GM06990 (cell line): ENCODE measurements around the genes UROC1 and RUVBL1.

DNA sequence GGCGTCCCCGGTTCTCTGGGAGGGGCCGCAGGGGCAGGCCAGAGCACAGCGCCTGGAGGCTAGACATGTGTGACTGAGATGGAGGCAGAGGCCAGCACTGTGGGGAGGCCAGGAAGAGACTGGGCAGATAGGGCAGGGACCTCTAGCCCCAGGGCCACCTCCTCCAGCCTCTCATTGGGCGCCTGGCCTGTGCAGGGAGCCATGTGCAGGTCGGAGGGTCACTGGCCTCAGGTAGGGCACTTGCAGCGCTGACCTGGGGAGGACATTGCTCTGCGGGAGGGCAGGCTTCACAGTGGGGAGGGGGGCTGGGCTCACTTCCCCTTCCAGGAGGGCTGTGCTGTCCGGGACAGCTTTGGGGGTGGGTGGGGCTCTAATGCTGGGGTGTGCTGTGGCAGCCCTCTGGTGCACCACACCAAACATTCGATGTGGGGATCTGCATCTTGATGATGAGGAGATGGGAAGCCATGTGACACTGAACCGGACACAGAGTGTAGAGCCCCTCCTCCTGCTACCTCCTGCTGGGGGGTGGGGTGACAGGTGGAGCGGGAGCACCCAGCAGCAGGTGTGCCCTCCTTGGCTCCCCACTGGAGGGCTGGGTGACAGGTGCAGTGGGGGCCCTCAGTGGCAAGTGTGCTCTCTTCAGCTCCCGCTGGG is at the start of gene UROC1:
UROC1 (minus strand) TSS at position 121 of the 654 bp plus-strand sequence.
- RRBS: no CpG with 5 or more reads among the region's 13 CpGs

DNA sequence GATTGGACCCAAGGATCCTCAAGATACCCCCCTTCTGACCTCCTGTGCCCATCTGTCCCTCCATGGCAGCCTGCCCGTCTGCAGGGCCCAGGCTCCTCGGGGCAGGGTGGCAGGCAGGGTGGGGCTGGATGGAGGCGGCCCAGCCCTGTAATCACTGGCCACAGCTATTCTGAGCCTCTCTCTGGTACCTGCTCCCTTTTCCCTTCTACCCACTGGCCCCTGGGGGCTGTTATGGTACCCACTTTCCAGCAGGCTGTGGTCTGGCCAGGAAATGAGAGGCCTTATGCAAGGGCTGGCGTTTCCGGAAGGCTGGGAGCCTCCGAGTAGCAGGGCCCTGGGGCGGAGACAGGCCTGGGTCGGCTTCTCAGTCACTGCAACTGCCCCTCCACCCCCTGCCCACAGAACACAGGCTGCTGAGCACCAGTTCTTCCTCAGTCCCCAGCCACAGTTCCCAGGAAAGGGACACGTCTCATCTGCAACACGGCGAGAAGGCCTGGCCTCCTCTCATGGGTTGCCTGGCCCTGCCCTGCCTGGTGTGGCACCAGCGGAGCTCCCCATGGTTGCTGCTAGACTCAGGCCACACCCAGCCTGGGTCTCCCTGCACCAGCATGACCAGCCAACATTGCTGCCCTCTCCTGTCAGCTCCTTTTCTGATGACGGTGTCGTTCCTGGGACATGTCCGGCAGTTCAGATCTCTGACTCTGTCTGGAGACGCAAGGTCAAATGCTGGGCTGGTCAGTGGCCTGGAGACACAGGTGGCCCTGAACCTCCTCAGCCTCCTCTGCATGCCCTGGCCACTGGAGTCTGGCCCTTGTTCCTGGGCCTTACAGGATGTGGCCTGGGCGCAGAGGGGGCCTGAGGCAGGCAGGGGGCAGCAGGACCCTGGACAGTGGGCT is 6.4 kb downstream of the CHST13 start:
- RRBS: no CpG with 5 or more reads among the region's 17 CpGs

DNA sequence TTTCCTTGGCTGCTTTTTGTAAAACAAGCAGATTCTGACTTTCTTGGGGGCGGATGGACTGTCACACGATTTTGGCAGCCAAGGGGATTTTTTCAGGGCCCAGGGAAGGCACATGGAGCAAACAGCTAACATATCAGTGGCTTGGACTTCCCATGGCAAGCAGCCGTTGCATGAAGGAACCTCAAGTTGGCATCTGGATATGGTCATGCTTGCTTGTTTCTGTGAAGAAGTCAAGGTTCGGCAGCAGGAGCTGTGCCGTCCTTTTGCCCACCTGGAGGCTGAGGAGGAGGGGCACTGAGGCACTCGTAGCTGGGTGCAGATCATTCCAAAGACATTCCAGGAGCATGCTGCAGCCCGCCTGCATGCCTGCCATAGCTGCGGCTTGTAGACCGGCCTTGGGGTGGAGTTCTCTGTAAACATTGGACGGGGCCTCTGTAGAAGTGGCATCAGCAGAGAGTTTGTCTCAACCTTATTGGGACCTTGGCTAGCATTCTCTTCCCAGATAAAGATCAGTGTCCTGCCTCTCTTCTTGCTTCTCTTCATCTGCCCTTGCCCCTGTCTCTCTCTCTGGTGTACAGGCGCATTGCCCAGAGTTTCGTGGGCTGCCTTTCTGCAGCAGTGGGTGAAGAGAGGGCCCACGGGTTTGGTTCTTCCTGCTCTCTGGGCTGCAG is 49.2 kb downstream of the CHCHD6 start:
- RRBS: no CpG with 5 or more reads among the region's 13 CpGs

- RRBS: 58% methylated on average over 4 of the region's 26 CpGs
Measured at GRCh38 chr3:127001999-127002734, 19.3 kb downstream of the PLXNA1 start.

DNA sequence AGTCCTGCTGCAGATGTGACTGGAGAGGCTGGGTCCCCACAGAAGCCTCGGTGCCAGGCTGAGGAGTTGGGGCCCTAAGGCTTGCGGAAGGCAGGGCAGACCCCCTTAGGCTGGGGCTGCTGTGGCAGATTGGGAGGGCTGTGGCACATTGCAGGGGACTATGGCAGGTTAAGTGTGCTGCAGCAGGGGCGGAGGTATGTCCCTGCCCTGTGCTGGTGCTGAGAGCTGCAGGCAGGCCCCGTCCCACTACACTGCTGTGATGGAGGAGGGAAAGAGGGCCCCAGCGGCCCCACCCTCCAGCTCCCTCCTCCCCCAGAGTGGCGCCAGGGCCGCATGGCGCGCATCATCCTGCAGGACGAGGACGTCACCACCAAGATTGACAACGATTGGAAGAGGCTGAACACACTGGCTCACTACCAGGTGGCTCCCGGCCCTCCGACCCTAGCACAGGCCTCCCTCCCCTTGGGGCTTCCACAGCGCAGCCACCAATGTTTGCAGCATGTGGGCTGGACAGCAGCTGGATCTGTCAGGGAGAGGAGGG is 45.8 kb downstream of the PLXNA1 start:
- RRBS: no CpG with 5 or more reads among the region's 15 CpGs

- RRBS: 8% methylated on average over 11 of the region's 29 CpGs
Measured at GRCh38 chr3:127456158-127456937, 134.2 kb downstream of the TPRA1 start.

- RRBS: 100% methylated on average over 1 of the region's 8 CpGs
Measured at GRCh38 chr3:127575679-127576230, 14.8 kb downstream of the TPRA1 start.

DNA sequence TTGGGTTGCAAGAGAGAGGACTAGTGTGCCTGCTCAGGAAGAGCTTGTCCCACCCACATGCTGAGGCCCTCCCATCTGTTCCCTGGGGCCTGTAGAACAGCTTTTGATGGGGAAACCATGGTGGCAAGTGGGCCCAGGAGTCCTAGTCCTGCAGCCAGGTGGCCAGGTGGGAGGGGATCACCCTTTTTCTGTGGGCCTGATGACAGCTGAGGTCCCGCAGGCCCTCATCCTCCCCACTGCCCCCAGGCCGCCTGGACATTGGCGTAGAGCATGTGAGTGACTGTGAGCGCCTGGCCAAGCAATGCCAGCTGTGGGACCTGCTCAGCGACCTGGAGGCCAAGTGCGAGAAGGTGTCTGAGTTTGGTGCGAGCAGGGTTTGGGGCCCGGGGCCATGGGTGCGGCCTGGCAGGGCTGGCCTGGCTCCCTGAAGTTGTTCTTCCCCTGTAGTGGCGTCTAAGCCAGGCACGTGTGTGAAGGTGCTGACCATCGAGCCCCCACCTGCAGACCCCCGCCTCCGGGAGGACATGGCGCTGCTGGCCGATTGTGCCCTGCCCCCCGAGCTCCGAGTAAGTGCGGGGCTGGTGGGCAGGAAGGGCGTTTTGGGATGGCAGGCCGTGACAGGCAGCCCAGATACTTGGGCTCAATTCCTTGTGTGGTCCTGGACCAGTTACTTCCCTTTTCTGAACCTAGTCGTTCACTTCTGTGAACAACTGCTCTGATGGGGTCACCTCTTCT is 4.1 kb downstream of the ABTB1 start:
- RRBS: no CpG with 5 or more reads among the region's 22 CpGs

GRCh38 chr3:127690029-127690538 is 17.3 kb downstream of the ABTB1 start:
- RRBS: no CpG with 5 or more reads among the region's 6 CpGs

DNA sequence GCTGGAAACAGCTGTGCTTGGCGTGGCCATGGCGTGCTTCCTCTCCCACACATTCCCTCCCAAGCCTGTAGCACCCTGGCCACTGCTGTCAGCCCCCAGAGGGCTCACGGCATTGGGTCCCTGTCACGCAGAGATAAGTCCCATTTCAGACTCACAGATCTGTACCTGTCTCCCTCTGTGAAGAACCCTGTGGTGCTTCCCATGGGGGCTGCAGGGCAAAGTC is 28.5 kb downstream of the ABTB1 start:
- RRBS: no CpG with 5 or more reads among the region's 4 CpGs

DNA sequence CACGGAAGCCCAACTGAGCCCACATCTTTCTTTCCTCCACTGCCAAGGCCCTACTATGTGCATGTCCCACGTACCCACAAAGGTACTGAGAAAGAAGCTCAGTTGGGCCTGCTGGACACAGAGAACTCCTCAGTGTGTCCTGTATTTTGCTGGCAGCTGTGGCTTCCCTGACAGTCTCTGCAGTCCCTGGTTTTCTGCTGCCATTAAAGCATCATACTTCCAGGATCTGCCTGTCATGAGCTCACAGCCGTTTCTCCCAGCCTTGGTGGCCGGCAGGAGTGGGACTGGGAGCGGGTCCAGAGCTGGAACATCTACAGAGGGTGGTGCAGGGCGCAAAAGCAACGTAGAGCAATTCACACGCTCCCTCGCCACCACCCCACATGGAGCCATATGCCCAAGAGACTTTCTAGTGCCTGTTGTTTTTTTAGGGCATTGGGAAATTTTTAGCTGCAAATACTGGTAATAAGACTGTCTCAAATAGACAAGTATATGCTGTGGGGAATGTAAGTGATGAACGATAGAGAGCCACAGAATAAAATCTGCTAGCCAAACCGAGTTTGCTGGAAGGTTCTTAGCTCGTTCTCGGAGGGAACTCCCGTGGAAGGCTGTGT is 33.6 kb downstream of the ABTB1 start:
- RRBS: no CpG with 5 or more reads among the region's 14 CpGs

DNA sequence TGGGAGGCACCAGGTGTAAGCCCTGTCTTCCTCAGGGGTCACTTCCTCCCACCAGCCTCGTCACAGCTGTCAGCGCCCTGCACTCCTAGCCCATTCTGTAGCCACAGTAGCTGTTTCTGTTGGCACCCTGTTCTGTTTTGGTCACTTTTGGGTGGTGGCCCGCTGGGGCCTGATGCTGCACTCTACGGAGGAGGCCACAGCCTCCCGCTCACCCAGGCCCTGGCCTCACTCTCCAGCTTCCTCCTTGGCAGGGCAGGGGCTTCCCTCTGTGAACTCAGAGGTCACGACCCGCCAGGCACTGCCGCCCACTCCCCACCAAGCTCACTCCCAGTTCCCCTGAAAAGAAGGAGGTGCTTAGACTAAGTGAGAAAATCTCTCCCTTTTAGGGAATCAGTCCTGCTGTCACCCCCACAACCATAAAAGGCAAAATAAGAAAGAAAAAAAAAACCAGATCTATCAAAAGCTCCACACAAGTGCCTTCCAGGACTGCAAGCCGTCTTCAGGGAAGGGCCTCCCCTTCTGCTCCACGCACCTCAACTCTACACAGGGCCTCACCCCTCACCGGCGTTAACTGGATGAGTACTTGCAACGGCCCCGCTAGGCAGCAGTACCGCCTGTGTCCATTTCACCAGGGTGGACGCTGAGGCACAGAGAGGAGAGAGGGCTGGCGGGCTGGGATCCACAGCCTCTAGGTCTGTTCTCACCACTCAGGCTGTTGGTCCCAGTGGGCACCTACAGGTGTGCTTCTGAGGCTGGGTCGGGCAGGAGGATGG is 68.2 kb downstream of the MGLL start:
- RRBS: no CpG with 5 or more reads among the region's 18 CpGs

GRCh38 chr3:127762106-127762901 is 60.0 kb downstream of the MGLL start:
- RRBS: no CpG with 5 or more reads among the region's 15 CpGs

GRCh38 chr3:127791044-127791455 is 31.3 kb downstream of the MGLL start:
- RRBS: no CpG with 5 or more reads among the region's 4 CpGs

DNA sequence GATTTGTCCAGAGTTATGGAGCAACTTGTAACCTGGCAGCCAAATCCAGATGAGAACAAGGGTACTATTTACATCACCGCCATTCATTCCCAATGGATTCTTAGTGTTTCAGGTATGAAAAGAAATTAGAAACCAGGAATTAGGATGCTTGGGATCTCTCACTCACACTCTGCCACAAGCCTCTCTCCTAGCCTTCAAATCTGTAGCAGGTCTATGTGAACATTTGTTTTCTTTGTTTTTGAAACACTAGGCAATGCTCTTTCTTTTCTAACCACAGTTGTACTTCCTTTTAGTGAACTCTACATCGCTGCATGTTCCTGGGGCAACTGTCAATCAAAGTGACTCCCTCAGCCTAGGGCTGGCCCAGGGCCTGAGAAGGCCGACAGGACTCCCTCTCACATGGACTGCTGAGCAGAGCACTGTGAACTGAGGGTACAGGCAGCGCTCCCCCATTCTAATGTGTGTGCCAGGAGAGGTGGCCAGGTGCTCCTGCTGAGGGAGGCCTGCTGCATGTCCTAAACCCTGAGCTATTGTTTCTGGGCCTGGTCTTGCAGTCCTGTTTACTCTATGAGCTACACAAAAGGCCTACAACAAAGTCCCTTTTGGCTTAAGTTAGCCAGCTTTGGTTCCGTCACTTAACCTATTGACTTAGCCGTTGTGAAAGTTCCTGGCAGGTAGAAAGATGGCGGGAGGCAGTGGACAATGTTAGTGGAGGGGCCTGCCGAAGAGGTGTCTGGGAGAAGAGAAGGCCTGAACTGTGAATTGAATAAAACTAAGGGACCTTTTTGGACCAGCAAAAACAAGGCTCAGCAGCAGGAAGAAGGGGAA is 14.2 kb upstream of the MGLL start:
- RRBS: no CpG with 5 or more reads among the region's 8 CpGs

DNA sequence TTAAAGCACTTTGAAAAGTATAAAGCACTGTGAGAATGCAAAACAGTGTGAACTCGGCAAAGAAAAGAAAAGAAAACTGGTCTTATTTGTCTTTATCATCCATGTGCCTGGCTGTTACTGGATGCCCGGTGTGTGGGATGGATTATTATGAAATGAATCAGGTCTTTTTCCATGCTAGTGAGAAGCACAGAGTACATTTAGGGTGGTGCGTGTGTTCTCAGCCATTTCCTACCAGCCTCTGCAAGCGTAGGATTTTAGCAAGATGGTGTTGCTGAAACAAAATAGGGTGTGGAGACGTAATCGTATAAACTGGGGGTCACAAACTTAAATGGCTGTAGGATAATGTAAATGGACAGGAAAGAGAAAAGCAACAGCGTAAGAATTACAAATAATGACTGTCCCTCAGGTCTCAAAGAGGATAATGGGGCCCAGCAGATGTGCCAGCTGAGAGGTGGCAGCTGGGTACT is 1.1 kb downstream of the KBTBD12 start:
- RRBS: no CpG with 5 or more reads among the region's 7 CpGs

DNA sequence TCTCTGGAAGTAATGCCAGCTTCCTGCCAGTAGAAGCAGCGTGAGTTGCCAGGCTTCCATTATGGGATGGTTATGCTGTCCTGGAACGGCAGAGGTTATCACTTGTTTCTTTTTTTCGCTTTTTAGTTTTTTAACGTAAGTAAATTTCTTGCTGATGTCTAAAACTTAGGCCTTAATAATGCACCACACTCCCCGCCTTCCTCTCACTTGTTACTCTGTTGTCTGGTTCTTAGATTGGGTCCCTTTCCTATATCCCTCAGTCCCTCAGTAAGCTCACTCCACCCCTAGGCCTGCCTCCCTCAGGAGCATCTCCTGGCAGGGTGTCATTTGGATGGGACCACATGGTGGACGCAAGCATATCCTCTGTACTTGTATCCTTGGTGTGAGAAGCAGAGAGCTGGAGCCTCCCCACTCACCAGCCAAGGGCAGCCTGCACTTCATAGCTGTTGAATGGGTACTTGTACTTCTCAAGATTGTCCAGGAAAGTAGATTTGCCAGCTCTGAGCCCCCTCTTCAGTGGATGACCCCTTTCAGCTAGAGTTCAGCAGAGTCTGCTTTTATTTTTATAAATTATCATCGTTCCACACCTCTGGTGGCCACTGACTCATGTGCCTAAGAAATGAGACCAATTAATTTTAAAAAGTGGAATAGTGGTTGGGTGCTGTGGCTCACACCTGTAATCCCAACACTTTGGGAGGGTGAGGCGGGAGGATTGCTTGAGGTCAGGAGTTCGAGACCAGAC is 11.6 kb downstream of the SEC61A1 start:
- RRBS: no CpG with 5 or more reads among the region's 9 CpGs

DNA sequence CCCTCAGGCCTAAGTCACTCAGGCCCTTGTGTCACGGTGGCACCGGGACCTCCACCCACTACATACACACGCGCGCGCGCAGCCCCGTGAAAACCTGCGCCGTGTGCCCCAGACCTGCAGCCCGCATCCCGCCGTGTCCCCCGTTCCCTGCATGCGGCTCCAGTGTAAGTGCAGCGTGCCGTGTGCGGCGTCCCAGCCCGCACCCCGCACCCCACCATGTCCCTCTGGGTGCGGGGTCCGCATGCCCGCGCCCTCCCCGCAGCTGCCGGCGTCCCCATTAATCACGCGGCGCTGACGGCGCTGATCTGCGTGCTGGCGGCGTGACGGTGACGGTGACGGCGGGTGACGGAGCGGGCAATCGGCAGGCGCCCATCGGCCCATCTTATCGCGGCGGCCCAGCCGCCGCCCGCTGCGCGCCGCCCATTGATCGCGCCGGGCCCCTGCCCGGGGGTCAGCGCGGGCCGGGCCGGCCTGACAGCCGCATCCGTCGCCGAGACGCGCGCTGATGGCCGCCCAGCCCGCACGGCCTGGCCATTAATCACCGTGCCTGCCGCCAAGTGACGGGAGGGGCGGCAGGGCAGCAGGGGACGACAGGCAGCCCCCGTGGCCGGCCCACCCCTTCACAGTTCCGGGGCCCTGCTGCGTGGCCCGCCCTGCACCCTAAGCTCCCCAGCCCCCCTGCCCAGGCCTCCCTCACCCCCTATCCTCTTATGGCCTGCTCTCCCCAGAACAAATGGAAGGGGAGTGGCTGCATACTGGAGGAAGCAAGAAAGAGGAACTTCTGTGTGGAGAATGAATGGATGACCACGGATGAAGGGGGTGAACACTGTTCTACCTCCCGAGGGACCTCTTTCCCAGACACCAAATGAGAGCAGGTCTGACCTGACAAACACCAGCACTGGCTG is 24.7 kb downstream of the SEC61A1 start:
- RRBS: 10% methylated on average over 11 of the region's 84 CpGs

- RRBS: 4% methylated on average over 22 of the region's 56 CpGs
Measured at GRCh38 chr3:128123464-128124361, at the start of gene RUVBL1. TSS of gene RUVBL1 (minus strand) at chr3:128123812.